ENCODE measurements around the genes UPK3BL1, NAPEPLD and RELN.

- RRBS, result 50% methylated on average over 4 of the region's 22 CpGs
Observed at GRCh38 chr7:102423922-102424630, 9.3 kb upstream of the ORAI2 start.

DNA sequence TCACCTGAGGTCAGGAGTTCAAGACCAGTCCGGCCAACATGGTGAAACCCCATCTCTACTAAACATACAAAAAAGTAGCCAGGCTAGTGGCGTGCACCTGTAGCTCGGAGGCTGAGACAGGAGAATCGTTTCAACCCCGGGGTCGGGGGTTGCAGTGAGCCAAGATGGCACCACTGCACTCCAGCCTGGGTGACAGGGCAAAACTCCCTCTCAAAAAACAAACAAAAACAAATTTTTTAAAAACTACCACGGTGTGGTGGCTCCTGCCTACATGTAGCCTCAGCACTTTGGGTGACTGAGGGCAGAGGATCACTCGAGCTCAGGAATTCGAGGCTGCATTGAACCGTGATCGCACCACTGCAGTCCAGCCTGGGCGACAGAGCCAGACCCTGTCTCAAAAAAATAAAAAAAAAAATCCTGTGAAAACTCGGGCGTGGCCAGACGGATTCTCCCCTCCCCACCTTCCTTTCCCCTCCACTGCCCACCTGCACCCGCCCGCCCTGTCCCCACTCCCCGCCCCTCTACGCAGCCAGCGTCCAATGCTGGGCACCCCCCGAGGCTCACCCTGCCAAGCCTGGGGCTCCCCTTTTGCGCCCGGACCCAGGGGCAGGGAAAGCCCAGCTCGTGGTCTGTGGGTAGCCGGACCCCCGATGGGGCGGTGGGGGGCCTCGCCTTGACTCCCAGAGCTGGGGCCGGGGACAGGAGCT lies 654 bp upstream of the ORAI2 start:
- RRBS, result 3% methylated on average over 7 of the region's 29 CpGs

DNA sequence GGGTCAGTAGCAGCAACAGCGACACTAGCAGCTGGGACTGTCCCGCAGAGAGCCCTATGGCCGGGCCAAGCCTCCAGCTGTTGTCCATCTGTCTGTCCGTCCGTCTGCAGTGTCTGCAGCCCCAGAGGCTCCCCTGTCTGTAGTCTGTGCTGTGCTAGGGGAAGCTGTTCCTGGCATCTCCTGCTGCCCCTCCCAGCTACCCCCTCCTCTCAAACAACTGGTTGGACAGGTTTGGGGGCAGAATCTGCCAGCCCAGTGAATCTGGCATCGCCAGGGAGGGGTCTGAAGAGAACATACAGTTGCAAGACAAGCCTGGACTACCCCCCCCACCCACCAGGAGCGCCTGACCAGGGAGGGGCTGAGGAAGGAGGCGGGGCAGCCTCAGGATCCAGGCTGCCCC lies at the start of gene UPK3BL1:
UPK3BL1 (minus strand) TSS at position 138 of the 400 bp plus-strand sequence.
- RRBS, result no CpG with 5 or more reads among the region's 8 CpGs

DNA sequence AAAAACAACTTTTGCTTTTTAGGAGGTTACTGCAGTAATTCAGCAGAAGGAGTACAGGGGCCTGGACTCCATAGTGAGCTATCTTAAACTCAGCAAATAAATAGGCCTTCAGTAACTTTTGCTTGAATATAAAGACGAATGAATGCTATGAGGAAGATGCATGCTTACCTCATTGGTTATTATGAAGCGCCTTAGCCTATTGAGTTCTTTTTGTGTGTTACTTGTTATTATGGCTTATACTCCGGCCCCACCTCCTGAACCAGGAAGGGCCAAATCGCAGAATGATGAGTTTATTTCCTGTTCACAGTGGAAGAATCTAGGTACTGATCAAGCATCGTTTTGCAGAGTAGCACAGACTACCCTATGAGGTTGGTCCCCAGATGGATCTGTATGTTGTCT lies 42.5 kb downstream of the FAM185A start:
- RRBS, result no CpG with 5 or more reads among the region's 5 CpGs

DNA sequence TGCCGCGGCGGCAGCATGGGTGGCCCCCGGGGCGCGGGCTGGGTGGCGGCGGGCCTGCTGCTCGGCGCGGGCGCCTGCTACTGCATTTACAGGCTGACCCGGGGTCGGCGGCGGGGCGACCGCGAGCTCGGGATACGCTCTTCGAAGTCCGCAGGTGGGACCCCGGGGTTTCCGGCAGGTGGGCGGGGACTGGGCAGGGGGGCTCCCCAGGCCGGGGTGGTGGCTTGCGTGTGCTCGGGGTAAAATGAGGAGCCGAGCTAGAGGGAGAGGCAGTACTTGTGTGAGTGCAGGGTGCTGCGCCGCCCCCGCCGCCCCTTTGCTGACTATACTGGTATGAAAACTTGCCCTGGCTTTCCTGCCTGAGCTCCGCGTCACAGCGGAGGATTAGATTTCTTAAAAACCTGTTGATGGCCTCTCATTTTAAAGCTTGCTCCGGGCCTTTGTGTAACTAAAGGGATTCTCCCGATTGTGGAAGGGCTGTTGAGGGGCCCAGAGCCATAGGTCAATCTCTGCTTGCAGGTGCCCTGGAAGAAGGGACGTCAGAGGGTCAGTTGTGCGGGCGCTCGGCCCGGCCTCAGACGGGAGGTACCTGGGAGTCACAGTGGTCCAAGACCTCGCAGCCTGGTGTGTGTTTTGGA lies 437 bp downstream of the ARMC10 start:
- RRBS, result 3% methylated on average over 7 of the region's 46 CpGs

DNA sequence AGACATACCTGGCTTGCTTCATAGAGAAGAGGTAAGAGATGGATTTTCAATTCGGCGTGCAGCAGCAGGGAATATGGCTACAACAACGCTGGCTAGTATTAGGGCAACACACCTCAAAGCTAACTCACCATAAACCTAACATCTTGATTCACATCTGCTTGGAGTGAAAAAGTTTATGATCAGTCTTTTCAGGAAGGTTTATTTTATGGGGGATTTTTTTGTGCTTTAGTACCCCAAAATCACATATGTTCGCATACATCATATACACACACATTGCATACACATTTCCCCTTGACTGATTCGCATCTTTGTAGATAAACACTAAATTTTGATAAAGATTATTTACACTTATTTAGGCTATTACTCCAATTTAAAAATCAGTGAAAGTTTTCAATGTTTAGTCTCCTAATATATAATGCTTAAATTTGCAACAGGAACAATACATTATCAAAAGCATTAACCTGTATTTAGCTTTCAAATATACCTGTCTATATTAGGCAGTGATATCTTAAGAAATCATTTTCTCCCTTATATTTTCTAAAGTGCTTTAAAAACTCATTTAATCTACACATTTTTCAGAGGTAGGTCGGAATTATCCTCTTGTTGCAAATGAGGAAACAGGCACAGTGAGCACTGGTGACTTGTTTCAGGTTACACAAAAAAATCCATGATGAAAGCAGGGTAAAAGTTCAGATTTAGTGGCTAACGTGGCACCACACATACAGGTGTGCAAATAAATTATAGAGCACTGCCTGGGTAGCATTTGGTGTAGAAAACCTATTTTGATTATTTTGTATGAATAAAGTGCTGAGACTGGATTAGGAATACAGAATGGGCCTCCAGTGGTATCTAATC lies 26.4 kb downstream of the ARMC10 start:
- RRBS, result no CpG with 5 or more reads among the region's 7 CpGs

- RRBS, result 2% methylated on average over 24 of the region's 90 CpGs
Observed at GRCh38 chr7:103148610-103149780, at the start of gene NAPEPLD. NAPEPLD (minus strand) TSS chr7:103149099.

DNA sequence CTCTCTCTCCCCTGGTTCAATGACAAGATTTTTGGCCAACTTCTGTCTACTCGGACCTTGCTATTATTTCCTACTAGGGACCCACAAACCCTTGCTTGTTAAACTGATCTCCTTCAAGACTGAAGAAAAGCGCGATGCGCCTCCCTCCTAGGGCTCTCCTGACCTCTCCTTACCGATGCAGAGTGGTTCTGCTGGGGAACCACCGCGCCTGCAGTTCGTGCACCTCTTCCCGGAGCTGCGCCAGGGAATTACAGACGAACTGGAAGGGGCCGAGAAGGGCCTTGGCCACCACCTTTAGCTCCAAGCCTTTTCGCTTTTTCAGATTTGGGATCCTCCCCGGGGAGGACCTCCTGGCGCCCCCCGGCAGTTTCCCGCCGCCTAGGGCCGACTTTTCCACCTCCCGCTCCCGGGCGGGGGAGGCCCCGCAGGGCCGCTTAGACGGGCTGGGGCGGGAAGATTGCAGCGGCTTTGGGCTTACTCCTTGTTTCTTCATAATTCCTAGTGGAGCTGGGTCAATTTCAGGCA lies 17.5 kb upstream of the PMPCB start:
- RRBS, result 1% methylated on average over 4 of the region's 27 CpGs

DNA sequence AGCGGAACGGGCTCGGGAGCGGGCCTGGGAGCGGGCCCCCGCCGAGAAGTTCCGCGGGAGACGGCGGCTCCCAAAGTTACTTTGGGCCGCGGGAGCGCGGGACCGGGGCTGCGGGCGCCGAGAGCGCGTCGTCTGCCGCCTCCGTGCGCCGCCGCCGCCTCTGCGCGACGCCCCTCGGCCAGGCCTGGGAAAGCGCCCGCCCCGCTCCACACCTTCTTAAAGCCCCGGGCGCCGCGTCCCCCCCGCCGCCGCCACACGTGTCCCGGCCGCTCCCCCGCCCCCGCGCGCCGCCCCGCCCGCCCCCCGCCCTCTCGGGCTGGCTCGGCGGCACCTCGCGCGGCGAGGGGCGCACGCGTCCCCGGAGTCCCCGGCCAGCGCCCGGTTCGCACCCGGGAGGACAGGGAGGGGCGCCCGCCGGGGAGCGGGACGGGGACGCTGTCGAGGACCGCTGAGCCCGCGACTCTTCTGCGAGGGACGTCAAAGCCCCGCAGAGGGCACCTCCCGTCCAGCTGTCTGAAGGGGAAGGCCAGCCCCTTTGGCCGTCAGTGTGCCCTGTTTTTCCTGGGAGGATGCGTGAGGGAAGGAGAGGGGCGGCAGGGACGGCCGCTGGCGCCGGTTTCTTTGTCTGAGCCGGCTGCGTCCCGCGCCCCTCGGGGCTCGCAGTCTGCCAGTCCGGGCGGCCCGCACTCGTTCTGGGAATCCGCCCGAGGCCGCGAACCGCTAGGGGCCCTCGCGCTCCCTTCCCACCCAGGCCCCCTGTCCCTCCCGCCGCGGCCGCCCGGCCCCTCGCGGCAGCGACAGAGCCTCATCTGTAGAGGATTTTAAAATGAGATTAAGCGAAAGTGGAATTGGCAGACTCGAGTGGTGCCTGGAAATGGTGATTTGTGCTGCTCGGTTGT lies at the start of gene RELN:
RELN (minus strand) TSS at position 188 of the 899 bp plus-strand sequence.
- RRBS, result 2% methylated on average over 34 of the region's 118 CpGs

- RRBS, result no CpG with 5 or more reads among the region's 4 CpGs
Observed at GRCh38 chr7:104993602-104994113, 20.3 kb upstream of the KMT2E start.

GRCh38 chr7:104999046-104999271 lies 15.0 kb upstream of the KMT2E start:
- RRBS, result no CpG with 5 or more reads among the region's 3 CpGs

- RRBS, result no CpG with 5 or more reads among the region's 11 CpGs
Observed at GRCh38 chr7:105014476-105014692, 379 bp downstream of the KMT2E start.

DNA sequence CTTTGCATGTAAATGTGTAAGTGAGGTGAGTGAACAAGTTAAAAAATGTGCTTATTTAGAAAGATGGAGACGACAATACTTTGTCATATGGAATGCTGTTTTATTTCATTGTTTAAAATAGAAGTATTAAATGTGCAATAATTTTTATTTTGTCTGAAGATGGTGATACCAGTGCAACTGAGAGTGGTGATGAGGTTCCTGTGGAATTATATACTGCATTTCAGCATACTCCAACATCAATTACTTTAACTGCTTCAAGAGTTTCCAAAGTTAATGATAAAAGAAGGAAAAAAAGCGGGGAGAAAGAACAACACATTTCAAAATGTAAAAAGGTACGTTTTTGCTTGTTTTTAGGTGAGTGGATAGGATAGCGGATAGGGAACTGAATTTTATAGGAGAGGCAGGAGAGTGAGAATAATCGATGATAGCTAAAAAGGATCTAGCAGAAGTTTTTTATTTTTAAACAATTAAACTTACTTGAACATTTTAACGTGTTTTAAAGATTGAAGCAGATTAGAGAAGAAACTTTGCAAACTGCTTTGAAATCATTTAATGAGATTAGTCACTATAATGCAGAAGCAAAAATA lies 60.6 kb downstream of the KMT2E start:
- RRBS, result no CpG with 5 or more reads among the region's 6 CpGs

- RRBS, result no CpG with 5 or more reads among the region's 32 CpGs
Observed at GRCh38 chr7:105244538-105245010, 144.1 kb downstream of the SRPK2 start.

GRCh38 chr7:105319666-105320226 lies 69.0 kb downstream of the SRPK2 start:
- RRBS, result no CpG with 5 or more reads among the region's 8 CpGs

GRCh38 chr7:105493105-105494384 lies 28.5 kb downstream of the PUS7 start:
- RRBS, result no CpG with 5 or more reads among the region's 14 CpGs

GRCh38 chr7:105639664-105640534 lies 58.6 kb upstream of the EFCAB10 start:
- RRBS, result no CpG with 5 or more reads among the region's 19 CpGs

- RRBS, result no CpG with 5 or more reads among the region's 17 CpGs
Observed at GRCh38 chr7:105677621-105678753, 96.7 kb upstream of the EFCAB10 start.

- RRBS, result no CpG with 5 or more reads among the region's 26 CpGs
Observed at GRCh38 chr7:105678754-105679582, 97.7 kb upstream of the EFCAB10 start.